ENCODE measurements around a stretch of chr5.

GRCh38 chr5:143200682-143201442 is 202.6 kb downstream of the NR3C1 start:
- RRBS, result no CpG with 5 or more reads among the region's 3 CpGs

GRCh38 chr5:143206150-143207047 is 197.1 kb downstream of the NR3C1 start:
- RRBS, result no CpG with 5 or more reads among the region's 20 CpGs

GRCh38 chr5:143213789-143214207 is 189.7 kb downstream of the NR3C1 start:
- RRBS, result no CpG with 5 or more reads among the region's 10 CpGs

DNA sequence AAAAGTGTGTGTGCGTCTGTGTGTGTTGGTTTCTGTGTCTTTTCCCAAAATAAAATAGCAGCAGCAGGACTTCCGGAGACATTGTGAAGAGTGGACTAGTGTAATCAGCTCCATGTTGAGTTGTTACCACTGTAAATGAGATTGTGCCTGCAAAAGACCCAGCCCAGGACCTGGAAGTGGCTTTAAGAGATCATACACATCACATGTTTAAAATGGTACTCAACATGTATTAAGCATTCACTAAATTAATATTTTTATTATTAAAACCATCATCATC is 189.3 kb downstream of the NR3C1 start:
- RRBS, result no CpG with 5 or more reads among the region's 2 CpGs

GRCh38 chr5:143229515-143230848 is 173.5 kb downstream of the NR3C1 start:
- RRBS, result no CpG with 5 or more reads among the region's 21 CpGs

GRCh38 chr5:143605089-143605737 is 201.7 kb upstream of the NR3C1 start:
- RRBS, result no CpG with 5 or more reads among the region's 4 CpGs

DNA sequence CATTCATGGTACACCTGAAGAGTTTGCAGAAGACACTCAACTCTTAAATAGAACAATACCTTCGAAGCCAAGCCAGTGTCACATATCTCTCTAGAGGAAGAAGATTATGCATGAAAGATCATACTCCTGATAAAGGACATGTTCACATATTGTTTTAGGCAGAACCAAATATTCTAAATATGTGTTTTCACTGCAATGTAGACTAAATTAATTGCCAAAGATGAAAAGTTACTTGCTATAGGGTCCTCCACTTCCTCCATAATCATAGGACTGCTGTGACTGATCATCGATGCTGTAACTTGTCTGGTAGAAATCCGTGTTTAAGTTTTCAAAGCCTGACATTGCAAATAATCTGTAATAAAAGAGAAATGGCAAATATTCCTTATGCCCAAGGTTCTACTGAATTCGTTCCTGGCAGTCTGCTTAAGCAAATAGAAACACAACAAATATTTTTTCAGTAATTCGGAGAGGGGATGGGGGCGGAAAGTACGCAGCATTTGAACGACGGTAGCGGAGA is 787 bp downstream of the YIPF5 start:
- RRBS, result no CpG with 5 or more reads among the region's 10 CpGs

- RRBS, result no CpG with 5 or more reads among the region's 7 CpGs
Measured at GRCh38 chr5:145965577-145966335, 29.4 kb downstream of the SH3RF2 start.

DNA sequence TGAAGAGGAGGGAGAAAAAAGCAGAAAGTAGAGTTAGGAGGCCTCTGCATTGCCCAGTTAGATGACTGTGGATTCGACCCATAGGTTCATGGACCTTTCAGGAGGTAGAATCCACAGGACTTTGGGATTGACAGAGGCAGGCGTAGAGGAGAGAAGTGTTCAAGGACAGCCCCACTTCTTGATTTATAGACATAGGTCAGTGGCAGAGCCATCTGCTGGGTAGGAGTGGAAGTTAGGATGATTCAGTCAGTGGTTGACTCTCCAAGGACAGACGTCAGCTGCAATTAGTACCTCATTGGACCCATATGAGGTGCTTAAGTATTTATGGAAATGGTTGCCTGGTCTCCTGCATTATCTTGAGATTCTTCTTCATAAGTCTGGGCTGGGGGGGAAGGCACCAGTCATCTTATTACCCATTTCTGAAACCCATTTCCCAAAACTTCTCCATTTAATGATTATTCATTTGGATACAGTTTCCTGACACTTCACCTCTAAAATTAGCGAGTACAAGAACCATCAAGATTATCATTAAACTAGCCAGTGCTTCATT is 70.9 kb downstream of the SH3RF2 start:
- RRBS, result no CpG with 5 or more reads among the region's 4 CpGs

DNA sequence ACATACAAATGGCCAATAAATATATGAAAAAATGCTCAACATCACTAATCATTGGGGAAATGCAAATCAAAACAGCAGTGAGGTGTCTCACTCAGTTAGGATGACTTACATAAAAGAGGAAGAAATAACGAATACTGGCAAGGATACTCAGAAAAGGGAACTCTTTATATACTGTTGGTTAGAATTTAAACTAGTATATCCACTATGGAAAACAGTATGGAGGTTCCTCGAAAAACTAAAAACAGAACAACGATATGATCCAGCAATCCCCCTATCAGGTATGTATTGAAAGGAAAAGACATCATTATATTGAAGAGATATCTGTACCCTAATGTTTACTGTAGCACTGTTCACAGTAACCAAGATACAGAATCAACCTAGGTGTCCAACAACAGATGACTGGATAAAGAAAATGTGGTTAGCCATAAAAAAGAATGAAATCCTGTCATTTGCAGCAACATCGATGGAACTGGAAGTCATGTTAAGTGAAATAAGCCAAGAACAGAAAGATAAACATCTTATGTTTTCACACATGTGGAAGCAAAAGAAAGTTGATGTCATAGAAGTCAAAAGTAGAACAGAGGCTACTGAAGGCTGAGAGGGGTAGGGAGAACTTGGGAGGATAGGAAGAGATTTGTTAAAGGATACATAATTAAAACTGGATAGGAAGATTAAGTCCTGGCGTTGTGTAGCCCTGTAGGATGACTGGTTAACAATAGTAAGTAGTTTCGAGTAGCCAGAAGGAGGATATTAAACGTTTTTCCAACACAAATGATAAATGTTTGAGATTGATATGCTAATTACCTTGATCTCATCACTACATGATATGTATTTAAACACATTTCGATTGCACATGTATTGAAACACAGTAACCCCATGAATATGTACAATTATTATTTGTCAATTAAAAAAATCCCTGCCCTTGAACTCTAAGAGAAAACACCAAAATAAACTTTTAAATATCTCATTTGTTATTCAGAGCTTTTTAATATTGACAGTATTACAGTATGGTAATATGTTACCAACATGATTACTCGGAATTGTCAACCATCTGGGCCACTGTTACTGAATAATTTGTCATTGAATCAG is 27.2 kb downstream of the GPR151 start:
- RRBS, result no CpG with 5 or more reads among the region's 9 CpGs

DNA sequence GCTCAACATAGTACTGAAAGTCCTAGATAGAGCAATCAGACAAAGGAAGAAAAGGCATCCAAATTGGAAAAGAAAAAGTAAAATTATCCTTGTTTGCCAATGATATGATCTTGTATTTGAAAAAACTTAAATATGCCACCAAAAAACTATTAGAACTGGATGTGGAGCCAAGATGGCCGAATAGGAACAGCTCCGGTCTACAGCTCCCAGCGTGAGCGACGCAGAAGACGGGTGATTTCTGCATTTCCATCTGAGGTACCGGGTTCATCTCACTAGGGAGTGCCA is 93.3 kb upstream of the GPR151 start:
- RRBS, result no CpG with 5 or more reads among the region's 7 CpGs

DNA sequence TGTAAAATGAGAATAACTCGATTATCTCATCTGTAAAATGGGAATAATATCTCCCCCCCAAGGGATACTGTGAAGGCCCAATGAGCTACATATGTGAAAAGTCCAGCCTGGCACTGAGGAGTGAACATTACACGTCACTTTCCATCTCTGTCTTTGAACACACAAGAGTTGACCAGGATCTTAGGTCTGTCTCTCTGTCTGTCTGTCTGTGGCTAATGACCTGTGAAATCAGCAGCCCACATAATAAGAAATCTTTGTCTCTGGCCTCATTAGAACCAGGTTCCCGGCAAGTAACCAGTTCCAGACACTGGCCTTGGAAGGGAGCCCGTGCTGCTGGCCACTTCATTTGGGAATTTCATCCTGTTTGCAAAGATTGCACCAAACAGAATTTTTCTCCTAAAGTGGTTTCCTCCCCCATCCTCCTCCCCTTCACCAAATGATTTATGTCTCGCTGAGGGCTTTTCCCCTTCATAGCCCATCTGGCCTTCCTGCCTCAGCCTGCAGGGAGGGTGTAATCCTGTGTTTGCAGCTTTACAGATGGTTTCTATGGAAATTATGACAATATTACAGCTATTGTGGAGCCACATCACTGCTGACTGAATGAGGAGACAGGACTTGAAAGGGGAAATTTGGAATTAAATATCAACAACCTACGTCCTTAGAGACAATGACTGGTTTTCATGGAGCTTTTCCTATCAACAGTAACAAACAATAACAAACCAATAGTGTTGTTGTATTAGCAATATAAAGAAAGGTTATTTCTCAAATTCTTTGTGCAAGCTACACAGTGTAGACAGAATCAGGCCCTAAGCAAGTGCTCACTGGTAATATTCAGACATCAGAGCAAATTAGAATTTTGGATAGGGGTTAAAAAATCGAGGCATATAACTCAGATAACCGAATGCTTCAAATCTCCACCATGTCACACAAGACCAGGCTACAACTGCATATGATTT is 25.8 kb downstream of the DPYSL3 start:
- RRBS, result no CpG with 5 or more reads among the region's 8 CpGs

DNA sequence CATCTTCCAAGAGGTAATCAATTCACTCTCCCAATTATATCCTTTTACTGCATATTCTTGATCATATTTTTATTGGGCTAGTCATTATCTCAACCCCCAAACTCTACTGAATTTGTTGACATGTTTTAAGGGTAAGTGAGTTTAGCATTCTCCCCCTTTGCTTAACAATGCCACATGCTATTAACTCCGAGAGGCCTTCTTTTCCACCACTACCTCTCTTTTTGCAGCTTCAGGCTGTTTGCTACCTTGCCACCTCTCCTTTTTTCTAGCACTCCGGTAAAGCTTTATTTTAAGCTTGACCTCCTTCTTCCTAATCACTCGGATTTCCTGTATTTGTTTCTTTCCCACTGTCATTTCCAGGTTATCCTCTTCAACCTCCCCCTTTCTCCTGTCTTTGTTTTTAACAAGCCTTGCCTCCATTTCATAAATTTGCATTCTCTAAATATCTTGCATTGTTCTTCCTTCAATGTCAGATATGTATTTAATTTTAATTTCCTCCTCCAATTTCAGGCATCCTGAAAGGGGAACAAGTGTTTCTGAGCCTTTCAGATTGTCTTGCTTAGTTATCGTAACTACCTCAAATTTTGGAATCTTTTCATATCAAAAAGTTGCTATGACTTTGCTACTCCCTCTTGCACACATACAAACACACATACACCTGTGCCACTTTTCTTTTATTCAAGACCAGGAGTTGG is 22.9 kb downstream of the DPYSL3 start:
- RRBS, result no CpG with 5 or more reads among the region's 4 CpGs

GRCh38 chr5:147659396-147659777 is 123.1 kb downstream of the JAKMIP2 start:
- RRBS, result no CpG with 5 or more reads among the region's 10 CpGs

- RRBS, result no CpG with 5 or more reads among the region's 6 CpGs
Measured at GRCh38 chr5:147804930-147805532, 22.5 kb upstream of the JAKMIP2 start.

- RRBS, result no CpG with 5 or more reads among the region's 5 CpGs
Measured at GRCh38 chr5:148071880-148072717, 8.3 kb downstream of the SPINK5 start.

DNA sequence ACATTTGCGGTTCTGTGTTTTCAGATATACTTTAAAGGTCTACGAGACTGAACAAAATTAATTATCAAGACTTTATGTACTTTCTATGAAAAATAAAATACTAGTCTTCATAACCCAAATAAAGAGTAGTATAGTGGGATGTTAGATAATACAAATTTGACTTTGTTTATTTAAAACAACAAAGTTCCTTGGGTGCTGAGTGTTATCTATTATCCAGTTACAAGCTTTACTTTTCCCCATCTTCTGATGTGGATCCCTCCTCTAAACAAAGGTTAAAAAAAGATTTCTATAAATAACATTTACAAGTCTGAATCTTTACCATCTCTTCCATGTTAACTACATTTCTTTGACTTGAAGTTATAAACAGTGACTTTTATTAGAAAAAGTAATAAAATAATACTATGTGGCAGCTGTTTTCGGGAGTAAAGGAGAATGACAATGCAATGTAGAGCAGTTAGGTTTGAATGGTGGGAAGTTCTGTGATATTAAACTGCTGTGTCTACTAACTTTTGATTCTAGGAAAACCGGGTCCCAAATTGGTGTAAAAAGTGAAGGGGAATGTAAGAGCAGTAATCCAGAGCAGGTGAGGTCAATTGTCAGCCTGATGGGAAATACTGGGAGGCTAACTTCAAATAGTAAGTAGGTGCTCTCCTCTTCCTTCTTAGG is 24.4 kb downstream of the SPINK5 start:
- RRBS, result no CpG with 5 or more reads among the region's 4 CpGs

- RRBS, result no CpG with 5 or more reads among the region's 7 CpGs
Measured at GRCh38 chr5:148093935-148094529, 30.3 kb downstream of the SPINK5 start.

DNA sequence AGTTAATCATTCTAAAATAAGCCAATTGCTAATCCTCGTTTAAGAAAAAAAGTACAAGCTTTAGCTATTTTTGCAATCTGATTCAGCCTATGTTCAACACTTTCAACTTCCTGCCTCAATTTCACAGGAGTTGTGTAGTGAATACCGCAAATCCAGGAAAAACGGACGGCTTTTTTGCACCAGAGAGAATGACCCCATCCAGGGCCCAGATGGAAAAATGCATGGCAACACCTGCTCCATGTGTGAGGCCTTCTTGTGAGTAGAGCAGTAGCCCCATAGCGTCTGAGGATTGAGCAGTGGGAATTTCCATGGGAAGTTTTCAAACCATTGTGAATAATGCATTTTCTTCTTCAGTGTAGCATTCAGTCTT is 37.9 kb downstream of the SPINK5 start:
- RRBS, result no CpG with 5 or more reads among the region's 5 CpGs

All from AG09309 (cell line).